ENCODE measurements around a stretch of chr7.

DNA sequence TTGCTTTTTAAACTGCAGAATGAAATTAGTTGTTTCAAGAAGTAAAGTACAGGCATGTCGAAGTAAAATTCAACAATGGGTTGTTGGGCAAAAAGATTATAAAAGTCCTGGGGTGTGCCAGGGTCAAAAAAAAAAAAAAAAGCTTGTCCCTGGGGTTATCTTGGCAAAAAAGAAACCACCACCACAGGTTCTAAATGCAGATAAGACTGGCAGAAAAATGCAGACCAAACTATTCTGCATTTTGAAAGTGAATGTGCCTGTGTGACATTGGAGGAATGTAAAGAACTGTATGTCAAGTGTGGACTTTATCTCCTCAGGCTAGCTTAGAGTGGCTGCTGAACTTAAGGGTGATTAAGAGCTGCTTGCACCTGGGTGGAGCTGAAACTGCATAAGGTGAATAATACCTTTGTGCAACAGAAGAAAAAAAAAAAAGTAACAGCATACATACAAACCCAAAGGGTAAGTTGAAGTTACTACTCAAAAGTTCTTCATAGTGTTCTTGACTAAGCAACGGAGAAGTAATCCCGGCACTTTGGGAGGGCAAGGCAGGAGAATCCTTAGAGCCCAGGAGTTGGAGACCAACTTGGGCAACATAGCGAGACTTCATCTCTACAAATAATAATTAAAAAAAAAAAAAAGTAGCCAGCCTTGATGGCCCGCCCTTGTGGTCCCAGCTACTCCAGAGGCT, 1.4 kb upstream of the NAPEPLD start:
- PRO-cap: no peak
- RRBS: no CpG with 5 or more reads among the region's 5 CpGs

DNA sequence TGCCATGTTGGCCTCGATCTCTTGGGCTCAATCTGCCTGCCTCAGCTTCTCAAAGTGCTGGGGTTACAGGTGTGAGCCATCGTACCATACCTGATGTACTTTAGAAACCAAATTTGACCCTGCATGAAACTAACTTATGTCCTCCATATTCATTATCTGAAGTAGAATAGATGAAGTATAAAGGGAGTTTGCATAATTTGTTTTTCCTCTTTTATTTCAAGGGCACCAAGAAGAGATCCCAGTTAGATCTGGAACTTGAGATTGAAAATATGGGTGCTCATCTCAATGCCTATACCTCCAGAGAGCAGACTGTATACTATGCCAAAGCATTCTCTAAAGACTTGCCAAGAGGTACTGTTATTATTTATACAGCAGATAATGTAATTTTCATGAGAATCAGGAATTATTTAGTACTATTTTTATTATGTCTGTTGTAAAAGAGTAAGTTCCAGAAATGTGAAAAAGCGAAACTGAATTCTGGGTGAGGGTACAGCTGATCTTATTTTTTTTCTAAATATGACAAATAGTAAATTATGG, 2.8 kb downstream of the PMPCB start:
- PRO-cap: no peak
- RRBS: no CpG with 5 or more reads among the region's 3 CpGs

DNA sequence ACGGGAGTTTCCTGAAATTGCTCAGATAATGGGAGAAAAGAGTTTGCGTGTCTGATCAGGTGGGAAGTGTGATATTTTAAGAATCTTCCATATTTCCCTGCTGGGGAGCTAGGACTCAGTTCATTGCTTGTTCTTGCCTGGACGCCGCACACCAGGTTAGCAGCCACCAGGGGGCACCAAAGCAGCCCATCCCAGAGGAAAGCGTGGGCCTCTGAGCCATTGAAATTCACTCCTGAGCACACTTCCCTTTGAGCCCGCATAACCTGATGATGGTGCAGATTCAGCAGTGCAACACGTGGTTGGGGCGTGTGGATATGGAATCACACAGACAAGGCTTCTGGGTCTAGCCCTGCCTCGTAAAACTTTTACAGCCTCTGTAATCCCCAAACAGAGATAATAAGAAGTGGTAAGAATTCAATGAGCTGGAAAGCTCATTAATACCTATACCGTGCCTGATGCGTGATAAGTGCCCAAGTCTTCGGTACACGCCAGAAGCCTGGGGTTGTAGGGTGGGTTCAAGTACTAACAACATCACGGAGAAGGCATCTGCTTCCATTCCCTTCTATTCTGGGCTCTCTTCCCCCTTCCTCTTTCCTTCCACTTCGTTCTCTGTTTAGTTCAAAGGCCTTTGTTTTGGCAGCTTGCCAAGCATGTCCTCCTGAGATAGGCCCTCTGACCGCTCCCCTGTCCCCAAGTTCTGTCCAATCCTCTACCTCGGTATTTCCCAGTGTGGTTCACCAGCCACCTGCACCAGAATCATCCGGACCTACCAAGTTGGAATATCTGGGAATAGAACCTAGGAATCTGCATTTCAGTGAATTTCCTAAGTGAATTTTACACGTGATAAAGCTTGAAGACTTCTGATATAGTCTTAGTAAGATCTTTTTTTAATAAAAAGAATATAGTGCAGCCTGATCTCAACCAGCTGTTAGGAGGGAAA, 130.1 kb upstream of the KMT2E start:
- PRO-cap: no peak
- RRBS: no CpG with 5 or more reads among the region's 19 CpGs

DNA sequence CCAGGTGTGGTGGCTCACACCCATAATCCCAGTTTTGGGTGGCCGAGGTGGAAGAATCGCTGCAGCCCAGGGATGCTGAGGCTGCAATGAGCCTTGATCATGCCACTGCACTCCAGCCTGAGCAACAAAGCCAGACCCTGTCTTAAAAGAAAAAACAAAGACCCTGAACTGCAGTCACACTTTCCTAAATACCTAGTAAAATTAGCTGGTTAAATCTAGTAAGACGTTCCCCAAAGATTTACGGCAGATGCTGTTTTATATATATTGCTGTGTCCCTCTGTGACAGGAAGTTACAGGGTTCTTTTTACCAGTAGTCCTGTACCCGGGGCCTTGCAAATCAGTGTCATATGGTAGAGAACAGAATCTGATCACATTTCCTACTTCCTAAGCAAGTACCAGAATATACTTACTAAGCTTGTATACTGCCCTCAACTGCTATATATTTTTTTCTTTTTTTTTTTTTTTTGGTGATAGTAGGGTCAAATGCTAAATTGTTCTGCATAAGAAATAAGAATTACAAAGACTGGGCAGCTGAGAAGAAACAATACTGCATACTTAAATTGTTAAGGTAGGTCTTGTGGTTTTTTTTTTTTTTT, 27.4 kb upstream of the KMT2E start:
- PRO-cap: no peak
- RRBS: no CpG with 5 or more reads among the region's 5 CpGs

GRCh38 chr7:105014693-105016018, 1.2 kb downstream of the KMT2E start:
- PRO-cap: bidirectional peak, plus-strand start at chr7:105015172, minus-strand start at chr7:105015117; bidirectional peak, plus-strand start at chr7:105015704, minus-strand start at chr7:105015703
- RRBS: no CpG with 5 or more reads among the region's 32 CpGs

GRCh38 chr7:105073344-105073963, 59.4 kb downstream of the KMT2E start:
- PRO-cap: no peak
- RRBS: no CpG with 5 or more reads among the region's 5 CpGs

- PRO-cap: no peak
- RRBS: no CpG with 5 or more reads among the region's 3 CpGs
Observed at GRCh38 chr7:105089895-105090333, 75.9 kb downstream of the KMT2E start.

GRCh38 chr7:105146392-105146818, 132.4 kb downstream of the KMT2E start:
- PRO-cap: no peak
- RRBS: no CpG with 5 or more reads among the region's 2 CpGs

- PRO-cap: no peak
- RRBS: no CpG with 5 or more reads among the region's 6 CpGs
Observed at GRCh38 chr7:105849128-105850037, 27.0 kb downstream of the ATXN7L1 start.

- PRO-cap: bidirectional peak, plus-strand start at chr7:105876792, minus-strand start at chr7:105876488; unidirectional peak, plus-strand start at chr7:105877106; unidirectional peak, minus-strand start at chr7:105877366; unidirectional peak, minus-strand start at chr7:105877384
- RRBS: 1% methylated on average over 19 of the region's 77 CpGs
Observed at GRCh38 chr7:105876735-105877714, 626 bp upstream of the ATXN7L1 start.

DNA sequence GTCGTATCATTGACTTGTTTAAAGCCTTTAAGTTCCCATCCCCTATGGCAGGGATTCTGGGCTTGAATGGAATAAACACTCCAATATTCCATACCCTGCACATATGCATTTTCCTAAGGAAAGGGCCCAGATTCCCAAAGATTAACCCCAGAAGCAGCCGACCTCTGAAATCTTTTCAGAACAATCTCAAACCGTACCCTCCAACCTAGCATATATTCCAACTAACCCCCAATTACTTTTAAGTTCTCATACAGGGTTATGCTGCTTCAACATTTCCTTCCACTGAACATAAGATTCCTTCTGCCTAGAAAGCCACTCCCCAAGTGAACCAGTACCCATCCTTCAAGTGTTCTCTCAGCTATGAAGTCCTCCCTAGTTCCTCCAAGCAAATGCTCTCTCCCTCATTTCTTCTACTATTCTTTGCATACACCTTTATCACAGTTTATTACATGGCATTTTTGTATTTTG, 2.1 kb downstream of the SYPL1 start:
- PRO-cap: unidirectional peak, plus-strand start at position 338 of the sequence
- RRBS: no CpG with 5 or more reads among the region's 3 CpGs

DNA sequence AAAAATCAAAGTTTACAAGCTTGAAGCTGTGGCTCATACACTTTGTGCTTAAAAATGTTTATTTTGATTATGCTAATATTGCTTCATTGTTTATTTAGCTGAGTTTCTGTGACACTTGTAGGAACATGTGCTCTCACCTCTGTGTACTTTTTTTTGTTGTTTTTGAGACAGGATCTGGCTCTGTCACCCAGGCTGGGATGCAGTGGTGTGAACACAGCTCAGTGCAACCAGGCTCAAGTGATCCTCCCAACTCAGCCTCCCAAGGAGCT, 84.6 kb upstream of the SYPL1 start:
- PRO-cap: no peak

DNA sequence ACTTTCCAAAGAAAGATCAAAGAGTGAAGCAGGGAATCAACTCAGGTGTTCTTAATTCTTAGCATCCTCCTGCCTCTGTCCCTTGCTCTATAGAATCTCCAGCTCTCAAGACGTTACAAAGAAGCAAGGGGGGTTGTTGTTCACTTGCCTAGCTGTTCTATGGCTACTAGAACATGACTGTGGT, 31.1 kb downstream of the NAMPT start:
- PRO-cap: no peak
- RRBS: no CpG with 5 or more reads among the region's 1 CpG

DNA sequence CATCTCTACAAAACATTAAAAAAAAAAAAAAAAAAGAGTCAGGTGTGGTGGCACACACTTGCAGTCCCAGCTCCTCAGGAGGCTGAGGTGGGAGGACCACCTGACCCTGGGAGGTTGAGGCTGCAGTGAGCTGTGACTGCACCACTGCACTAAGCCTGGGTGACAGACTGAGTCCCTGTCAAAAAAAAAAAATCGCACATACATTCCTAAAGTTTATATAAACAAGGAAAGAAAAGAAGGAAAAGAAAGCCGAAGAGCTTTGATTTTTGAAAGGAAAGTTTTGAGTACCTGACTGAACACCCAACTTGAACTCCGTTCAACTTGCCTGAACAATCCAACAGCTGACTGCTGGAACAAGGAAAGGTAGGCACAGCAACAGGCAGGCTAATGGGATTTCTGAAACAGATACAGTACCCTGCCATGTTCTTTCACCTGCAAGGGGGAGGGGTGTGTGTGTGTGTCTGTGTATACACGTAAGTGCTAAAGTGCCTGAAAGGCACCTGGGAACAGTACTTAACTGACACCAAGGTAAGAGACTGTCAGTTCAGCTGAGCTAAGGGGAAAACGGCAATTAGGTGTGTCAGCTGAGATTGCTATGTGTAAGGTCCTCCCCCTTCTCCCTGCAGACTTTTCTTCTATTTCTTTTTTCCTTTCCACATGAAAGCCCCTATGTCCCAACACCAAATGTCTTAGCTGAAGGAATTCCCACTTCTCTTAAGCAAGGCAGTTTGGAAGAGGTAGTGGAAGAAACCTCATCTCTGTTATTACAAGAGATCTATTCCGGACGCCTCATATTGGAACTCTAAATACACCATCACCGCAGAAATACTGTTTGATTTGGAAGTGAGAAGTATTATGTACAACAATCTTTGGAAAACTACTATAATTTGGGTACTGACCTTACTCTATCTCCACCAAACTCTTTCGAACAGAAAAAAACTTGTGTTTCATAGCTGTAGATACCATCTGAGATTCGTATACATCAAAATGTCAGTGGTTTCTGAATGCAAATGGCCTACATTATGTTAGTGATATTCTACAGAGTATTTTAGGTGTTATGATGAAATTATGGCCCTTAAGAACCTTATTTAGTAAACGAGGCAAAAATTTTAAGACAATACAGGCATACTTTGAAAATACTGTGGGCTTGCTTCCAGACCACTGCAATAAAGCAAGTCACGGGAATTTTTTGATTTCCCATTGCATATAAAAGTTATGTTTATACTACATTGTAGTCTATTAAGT, 26.9 kb downstream of the NAMPT start:
- PRO-cap: unidirectional peak, minus-strand start at position 78 of the sequence
- RRBS: no CpG with 5 or more reads among the region's 12 CpGs

DNA sequence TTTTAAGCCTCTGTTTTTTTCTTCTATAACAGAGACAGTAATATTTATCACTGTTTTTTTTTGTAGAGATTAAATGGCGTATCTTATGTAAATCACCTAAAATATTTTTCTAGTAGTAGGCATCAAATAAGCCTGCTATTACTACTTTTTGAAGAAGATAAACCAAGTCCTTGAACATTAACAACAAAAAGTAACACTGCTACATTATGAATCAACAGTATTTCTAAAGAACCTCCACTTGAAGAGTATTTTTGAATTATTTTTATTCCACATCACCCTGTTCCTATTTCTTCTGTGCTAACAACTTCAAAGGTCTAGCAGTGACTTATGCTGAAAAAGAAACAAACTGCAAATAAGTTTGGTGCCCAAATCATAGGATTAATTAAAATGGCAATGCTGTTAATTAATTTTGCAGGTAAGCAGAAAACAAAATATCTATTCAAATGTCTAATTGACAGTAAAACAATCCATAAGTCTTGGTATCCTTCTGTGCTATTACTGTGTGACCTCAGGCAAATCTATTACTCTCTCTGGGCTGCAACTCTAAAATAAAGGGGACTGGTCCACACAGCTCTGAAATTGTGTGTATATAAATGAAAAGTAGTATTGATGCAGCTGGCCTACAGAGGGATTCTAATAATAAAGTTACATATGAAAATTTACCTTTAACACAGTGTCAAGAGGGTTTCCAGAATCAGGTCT, 21.9 kb downstream of the NAMPT start:
- PRO-cap: no peak
- RRBS: no CpG with 5 or more reads among the region's 1 CpG

- PRO-cap: no peak
- RRBS: no CpG with 5 or more reads among the region's 4 CpGs
Observed at GRCh38 chr7:106274890-106275421, 9.8 kb downstream of the NAMPT start.

GRCh38 chr7:106286117-106286485, 1.3 kb upstream of the NAMPT start:
- PRO-cap: no peak
- RRBS: no CpG with 5 or more reads among the region's 4 CpGs

GRCh38 chr7:106365171-106365886, 80.5 kb upstream of the NAMPT start:
- PRO-cap: no peak
- RRBS: no CpG with 5 or more reads among the region's 4 CpGs

DNA sequence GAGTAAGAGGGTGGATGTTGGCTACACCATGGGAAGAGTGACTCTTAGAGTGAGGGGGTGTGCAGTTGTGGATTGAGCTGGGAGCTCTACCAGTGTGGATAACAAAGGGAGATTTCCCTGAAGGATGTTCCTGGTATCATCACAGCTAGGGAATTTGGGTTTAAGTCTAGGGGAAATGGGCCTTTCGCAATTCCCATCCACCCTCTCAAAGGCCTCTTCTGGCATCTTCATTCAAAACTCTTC, 328 bp upstream of the CCDC71L start:
- PRO-cap: no peak
- RRBS: no CpG with 5 or more reads among the region's 1 CpG

- PRO-cap: no peak
- RRBS: no CpG with 5 or more reads among the region's 4 CpGs
Observed at GRCh38 chr7:106811846-106812359, 53.2 kb upstream of the PIK3CG start.

All from kidney (tissue), 2 donors.